Bronchial epithelial cell (primary cell): Measurements from ENCODE around the genes MRPS27 and BTF3.

GRCh38 chr5:71892024-71892269 is 172.9 kb downstream of the CARTPT start:
- RRBS, 2 experiments: no CpG with 5 or more reads among the region's 2 CpGs

GRCh38 chr5:72141777-72142036 is 34.4 kb downstream of the MAP1B start:
- RRBS, 2 experiments: no CpG with 5 or more reads among the region's 3 CpGs

GRCh38 chr5:72194698-72195594 is 87.7 kb downstream of the MAP1B start:
- RRBS, 2 experiments: no CpG with 5 or more reads among the region's 12 CpGs

- RRBS, 2 experiments: no CpG with 5 or more reads among the region's 6 CpGs
Measured at GRCh38 chr5:72290305-72291282, 29.4 kb downstream of the MRPS27 start.

DNA sequence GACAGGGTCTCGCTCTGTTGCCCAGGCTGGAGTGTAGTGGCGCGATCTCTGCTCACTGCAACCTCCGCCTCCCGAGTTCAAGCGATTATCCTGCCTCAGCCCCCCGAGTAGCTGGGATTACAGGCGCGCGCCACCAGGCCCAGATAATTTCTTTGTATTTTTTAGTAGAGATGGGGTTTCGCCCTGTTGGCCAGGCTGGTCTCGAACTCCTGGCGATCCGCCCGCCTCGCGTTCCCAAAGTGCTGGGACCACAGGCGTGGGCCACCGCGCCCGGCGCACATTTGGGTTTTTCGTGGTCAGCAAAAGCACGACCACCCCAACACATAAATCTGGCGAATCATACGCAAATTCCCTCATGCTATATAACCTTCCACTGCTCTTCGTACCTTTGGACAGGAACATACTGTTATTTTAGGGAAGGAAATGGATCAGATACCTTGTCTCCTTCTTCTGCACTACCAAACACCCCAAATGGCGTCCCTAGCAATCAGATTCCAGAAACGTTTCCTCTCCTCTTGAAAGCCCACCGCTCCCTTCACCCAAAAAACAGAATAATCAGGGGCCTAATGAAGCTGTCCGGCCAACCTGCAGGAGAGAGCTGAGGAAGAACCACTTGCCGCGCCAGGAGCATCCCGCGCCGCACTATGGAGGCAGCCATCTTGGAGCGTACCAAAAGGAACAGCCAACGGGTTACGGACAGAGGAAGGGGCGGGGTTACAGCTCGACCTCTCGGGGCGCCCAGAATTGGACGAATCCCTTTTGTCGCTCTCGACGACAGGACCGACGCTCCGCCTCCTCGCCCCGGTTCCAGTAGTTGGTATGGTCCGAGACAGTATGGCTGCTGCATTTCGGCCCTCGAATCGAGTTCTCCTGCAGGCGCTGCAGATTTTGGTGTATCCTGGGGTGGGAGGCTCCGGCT is at the start of gene MRPS27:
Gene MRPS27 (minus strand): TSS at position 677 of the 919 bp plus-strand sequence.
- RRBS, 2 experiments: 0% methylated on average over 3 of the region's 58 CpGs; no CpG with 5 or more reads in 1 of the 2 experiments

DNA sequence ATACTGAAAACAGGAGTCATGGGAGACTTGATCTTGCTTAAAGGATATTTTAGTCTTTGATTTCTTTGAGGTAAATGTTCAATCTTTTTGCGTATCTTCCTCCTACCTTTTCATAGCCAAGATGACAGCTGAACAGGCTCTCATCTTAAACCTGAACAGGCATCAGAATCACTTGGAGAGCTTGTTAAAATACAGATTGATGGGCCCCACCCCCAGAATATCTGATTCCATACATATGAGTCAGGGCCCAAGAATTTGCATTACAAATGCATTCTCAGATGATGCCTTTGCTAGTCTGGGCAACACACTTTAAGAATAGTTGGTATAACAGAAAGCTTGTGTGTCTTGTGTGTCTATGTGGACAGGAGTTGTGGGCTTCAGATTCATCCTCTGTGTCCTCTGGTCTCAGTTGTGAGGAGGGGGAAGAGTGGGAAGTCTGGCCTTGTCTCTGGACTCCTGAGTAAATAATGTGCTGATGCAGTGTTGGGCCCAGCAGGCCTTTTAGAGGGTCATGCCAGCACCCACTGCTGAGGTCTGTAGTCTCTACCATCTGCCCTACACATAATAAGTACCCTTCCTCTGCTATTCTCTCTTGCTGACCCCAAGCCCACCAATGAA is 43.0 kb downstream of the PTCD2 start:
- RRBS, 2 experiments: no CpG with 5 or more reads among the region's 1 CpG

DNA sequence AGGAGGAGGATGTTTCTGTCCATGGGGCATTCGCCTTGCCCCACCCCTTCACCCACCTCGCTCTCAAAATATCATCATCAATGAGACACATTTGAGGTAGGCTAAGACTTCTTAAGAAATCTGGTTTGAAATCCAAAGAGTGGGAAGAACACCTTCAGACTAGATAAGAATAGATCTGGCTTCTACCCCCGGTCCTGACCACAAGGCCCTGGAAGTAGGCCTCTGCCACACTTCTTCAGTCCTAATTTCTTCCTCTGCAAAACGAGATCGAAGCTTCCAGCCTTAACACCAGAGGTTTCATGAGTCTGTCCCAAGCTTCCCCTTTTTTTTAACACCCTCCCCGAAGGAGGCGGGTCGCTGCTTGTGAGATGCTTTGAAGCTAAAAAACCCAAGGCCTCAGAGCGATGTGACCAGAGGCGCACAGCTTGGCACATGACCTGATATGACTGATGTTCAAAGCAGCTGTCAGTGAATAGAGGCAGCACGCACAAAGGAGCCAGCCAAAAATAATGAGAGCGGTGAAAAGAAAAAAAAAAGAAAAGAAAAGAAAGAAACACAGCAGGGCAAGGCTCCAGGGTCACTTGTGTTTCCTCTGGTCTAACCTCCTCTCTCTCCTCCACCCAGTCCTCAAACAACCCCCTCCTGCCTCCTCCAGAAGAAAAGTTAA is 10.7 kb upstream of the ZNF366 start:
- RRBS, 2 experiments: no CpG with 5 or more reads among the region's 12 CpGs

GRCh38 chr5:72604525-72604979 is 97.3 kb upstream of the ZNF366 start:
- RRBS, 2 experiments: no CpG with 5 or more reads among the region's 5 CpGs

- RRBS, 2 experiments: no CpG with 5 or more reads among the region's 3 CpGs
Measured at GRCh38 chr5:72815488-72815858, 988 bp upstream of the TNPO1 start.

DNA sequence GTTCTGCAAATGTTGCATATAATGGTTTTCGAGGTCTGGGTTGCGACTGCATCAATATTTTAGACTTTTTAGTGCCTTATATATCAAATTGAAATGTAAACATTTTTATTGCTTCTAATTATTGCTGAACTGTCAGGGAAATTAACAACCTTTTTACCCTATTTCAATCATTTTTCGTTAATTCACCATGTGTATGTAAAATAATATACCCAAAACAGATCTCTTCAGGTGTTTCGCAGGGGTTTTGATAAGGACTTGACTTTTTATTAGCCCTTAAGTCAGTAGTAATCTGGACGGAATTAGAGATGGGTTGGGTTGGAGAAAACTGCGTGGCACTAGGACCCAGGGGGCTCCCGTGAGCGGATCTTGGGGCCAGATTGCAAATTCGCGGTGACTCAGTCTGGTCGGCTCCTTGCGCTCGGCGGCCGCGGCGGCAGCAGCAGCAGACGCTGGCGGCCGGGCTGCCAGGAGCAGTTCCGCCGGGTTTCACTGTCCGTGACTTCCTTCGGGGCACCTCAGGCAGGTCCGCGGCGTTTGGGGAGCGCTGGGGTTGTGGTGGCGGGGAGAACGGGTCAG is 31.4 kb downstream of the TNPO1 start:
- RRBS, 2 experiments: no CpG with 5 or more reads among the region's 30 CpGs

GRCh38 chr5:72939888-72940621 is 15.8 kb upstream of the FCHO2 start:
- RRBS, 2 experiments: no CpG with 5 or more reads among the region's 7 CpGs

DNA sequence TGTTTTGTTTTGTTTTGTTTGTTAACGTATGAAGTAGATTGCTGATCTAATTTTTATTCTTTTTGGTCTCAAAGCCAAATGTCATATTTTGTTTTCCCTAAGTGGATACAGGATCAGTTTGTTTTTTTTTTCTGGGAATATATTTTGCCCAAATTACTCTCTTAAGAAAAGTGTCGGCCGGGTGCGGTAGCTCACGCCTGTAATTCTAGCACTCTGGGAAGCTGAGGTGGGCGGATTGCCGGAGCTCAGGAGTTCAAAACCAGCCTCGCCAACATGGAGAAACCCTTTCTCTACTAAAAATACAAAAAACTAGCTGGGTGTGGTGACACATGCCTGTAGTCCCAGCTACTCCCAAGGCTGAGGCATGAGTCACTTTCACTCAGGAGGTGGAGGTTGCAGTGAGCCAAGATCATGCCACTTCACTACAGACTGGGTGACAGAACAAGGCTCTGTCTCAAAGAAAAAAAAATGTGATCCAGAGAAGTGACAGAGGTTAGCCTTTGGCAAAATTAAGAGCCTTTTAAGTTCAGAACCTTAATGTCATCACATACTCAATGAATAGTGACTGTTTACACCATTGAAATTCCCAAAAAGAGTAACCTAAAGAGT is 26.5 kb upstream of the TMEM171 start:
- RRBS, 2 experiments: no CpG with 5 or more reads among the region's 8 CpGs

- RRBS, 2 experiments: no CpG with 5 or more reads among the region's 4 CpGs
Measured at GRCh38 chr5:73126425-73126920, 6.1 kb downstream of the TMEM171 start.

DNA sequence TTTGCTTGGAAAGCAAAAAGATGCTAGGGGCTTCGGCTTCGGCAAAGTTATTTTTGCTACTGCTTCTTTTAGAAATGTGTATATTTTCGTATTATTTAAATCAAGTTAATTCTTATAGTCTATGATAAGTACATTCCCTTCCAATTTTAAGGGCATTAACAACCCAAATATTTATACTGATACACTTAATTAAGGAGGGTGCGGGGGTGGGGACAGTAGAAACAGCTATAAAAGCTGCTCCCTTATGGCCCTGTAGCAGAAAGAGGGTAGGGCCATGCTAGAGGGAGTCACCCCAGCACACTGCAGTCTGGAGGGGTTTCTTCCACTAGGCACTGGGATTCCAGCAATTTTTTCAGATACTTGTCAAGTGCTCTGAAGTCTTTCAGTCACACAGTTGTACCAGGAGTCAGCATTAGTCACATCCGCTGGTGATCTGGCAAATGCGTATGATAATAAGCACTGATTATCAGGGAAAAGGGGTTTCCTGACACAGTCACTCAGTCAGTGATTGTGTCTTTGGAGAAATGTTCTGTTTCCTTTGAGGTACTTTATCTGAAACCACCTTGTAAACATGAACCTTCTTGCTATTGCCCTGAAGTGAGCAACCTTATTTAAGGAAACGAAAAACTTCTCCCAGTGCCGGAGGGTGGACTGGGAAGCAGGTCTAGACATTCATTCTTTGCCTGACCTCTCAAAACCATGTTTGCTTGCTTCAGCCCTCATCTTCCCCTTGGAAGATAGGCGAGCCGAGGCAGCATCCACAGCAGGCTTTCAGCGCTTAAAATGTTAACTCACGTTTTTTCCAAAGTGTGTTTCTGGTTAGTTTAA is 78.0 kb downstream of the FOXD1 start:
- RRBS, 2 experiments: no CpG with 5 or more reads among the region's 12 CpGs

DNA sequence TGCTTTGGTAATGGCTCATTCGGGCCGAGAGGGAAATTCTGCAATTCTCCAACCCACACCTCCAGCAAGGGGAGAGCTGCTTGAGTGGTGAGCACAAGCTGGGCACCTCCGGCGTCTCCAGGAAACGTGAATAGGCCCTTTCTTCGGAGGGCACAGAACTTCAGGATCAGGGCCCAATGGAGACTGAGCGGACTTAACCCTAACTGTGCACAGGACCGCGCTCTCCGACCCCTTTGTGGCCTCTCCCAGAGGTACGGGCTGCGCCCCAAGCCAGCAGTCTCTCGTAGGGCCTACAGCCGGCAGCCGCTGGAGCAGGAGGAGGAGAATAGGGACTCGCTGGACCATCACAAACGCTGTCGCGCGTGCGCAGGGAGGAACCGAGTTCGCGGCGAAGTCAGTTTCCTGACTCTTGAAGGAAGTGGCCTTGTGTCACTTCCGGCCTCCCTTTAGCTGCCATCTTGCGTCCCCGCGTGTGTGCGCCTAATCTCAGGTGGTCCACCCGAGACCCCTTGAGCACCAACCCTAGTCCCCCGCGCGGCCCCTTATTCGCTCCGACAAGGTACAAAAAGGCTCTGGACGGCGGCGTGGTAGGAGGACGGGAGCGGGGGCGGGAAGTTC is at the start of gene BTF3:
Gene BTF3 (plus strand): TSS at position 443 of the 618 bp plus-strand sequence.
- RRBS, 2 experiments: no CpG with 5 or more reads among the region's 42 CpGs

DNA sequence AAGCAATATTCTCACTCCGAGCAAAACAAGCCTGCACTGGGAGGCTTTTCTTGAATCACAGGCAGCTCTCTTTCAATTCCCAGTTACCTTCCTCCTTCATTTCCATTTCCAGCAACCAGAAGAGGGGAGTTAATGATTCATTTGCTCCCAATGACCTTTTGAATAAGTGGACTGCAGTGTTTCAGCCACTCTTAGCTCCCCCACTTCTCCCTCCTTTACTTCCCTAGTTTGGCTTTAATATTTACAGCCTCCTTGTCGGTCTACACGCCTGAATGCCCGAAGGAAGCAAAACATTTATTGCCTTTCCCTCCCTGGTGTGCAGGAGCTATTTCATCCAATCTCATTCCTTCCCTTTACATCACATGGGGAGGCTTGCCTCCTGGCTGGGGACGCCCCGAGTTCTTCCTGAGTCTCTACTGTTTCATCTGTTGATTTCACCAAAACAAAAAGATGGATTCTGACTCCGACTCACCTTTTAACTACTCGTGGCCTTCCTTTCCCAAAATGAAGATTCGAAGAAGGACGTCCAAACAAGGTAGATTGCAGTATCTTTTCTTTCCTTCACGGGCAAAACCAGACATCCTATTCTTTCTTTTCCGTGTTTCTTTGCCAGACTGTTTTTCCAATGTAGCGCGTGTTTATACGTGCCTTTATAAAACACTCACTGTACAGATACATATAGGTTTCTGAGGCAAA is 187.3 kb downstream of the ARHGEF28 start:
- RRBS, 2 experiments: no CpG with 5 or more reads among the region's 15 CpGs

DNA sequence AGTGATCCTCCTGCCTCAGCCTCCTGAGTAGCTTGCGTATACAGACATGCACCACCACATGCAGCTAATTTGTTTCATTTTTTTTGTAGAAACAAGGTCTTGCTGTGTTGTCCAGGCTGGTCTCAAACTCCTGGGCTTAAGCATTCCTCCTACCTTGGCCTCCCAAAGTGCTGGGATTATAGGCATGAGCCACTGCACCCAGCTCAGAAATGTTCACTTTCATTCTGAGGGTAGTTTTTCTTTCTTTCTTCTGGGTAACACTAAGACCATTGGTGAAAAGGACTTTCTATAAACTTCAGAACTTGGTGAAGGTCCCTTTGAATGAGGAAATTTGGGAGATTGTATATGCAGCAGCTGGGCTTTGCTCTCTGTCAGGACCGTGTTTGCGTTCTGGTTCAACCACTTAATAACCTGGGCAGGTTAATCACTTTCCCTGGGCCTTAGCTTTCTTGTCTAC is 196.8 kb downstream of the ARHGEF28 start:
- RRBS, 2 experiments: no CpG with 5 or more reads among the region's 3 CpGs

DNA sequence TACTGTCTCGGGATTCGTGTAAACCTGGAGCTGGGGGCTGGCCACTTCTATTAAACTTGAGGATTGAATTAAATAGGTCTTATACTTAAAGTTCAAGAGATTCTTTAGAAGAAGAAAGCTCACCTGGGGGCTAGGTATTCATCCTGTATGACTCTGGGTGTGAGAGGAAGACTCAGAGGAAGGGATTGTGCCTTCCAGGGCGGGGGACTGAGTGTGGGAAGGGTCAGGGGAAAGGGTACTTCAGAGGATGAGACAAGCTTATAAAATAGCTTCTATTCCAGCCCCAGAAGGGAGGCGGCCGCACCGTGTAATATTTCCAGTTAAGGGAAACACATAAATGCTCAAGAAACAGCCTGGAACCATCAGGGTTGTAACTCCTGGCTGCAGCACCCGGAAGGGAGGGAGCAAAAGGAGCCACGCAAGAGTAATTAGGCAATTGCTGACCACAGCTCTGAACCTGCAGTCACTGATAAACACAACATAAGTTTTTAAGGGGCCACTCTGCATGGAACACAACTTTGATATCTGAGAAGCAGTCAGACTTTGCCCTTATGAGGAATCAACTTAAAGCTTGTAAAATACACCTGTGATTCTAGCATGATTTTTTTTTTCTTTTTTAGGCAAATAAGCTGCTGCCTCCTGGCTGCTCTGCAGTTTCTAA is 382.9 kb downstream of the ENC1 start:
- RRBS, 2 experiments: no CpG with 5 or more reads among the region's 8 CpGs

- RRBS, 2 experiments: no CpG with 5 or more reads among the region's 6 CpGs
Measured at GRCh38 chr5:74315785-74316871, 324.4 kb downstream of the ENC1 start.

DNA sequence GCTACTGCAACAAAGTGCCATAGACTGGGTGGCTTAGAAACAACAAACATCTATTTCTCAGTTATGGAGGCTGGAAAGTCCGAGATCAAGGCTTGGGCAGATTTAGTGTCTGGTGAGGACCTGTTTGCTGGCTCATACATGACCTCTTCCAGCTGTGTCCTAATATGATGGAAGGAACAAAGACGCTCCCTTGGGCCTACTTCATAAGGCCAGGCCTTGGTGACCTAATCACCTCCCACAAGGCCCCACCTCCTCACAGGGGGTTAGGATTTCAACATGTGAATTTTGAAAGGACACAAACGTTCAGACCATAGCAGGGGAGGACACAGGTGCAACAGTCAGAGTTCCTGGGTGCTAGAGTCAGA is 245.8 kb downstream of the ENC1 start:
- RRBS, 2 experiments: no CpG with 5 or more reads among the region's 3 CpGs